Smooth muscle cell (in vitro differentiated cells): ENCODE measurements around a stretch of chr18.

GRCh38 chr18:35628630-35629451 is 47.3 kb downstream of the GALNT1 start:
- RAMPAGE, long total RNA: no peak

DNA sequence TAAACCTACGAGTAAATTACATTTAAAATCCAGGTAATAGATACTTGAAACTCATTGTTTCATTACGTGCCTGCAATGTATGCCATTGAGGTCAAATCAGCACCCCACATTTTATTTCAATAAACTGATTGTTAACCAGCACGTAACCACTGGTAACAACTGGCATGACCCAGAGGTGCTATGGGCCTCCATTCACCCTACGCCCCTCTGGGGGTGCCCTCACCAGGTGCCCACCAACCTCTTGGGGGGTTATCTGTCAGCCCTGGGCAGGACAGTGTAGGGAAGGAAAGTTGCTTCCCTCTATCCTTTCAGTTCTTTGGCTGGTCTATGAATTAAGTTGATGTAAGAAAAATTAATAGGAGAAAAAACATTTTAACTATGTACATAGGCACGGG is 190.0 kb downstream of the GALNT1 start:
- RAMPAGE, long total RNA: no peak

DNA sequence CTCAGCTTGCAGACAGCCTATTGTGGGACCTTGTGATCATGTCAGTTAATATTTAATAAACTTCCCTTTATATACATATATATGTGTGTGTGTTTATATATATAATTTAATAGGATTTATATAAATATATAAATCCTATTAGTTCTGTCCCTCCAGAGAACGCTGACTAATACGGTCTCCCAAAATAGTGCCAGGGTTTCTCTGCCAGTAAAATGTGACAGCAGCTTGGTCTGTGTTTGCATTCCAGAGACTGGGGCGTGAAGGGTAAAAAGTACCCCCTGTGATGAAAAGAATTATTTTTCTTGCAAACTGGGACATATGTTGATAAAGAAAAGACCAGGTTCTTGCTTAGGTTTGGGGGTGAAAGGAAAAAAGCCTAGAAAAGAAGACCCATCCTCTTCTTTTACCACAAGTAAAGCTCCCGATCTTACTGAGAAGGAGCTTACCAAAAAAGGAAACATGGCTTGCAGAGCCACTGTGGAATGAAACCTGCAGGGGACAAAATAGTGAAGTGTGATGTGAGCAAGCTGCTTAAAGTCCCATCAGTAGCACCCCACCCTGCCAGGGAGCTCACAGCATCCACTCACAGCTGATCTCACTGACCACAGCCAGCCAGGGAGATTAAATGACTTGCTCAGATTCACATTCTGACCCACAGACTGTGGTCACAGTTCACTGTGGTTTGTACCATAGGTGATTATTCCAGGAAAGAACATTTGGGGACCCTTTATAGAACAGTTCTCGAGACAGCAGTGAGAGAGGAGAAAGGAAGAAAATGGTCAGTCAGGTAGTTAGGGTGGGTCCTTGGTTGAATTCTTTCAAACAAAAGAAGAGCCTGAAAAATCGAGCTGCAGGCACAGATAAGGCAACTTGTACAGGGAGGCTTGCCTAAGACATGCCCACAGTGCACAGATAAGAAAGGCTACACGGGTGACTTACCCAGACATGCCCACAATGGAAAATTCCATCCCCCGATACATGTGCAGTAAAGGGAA is 110.8 kb upstream of the C18orf21 start:
- RAMPAGE, long total RNA: no peak

DNA sequence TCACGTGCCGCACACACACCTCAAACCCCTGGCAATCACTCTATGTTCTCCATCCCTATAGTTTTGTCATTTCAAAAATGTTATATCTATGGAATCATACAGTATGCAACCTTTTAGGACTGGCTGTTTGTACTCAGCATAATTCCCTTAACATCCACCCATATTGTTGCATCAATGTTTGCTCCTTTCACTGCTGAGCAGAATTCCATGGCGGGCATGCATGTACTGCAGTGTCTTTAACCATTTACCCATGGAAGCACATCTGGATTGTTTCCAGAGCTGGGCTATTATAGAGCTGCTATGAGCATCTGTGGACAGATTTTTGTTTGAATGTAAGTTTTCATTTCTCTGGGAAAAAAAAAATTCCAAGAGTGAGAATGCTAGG is 57.7 kb upstream of the C18orf21 start:
- RAMPAGE, long total RNA: no peak

- RAMPAGE, long total RNA: no peak
Measured at GRCh38 chr18:36144012-36144358, 14.3 kb downstream of the ELP2 start.

DNA sequence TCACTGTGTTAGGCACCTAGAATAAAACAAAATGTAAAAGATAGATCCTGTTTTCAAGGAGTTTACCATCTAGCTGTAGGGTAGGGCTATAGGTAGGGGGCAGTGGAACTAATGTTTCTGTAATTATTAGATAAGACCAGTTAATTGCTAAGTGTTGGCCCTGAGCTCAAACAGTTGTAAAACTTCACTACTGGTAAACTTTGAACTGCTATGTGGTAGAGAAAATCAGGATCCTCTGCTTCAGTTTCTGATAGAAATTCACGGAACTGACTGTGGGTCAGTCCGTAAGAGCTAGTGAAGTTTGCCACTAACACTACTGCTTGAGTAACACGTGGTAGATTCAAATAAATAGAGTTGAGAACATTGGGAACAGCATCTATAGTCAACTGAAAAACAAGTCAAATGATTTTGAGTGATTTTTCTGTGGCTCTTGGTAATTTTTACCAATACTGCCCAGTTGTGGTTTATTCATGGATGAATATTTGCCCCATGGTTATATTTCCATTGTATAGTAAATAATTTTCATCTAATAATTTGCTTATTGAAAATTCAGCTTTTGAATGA is 26.3 kb downstream of the ELP2 start:
- RAMPAGE, long total RNA: no peak

- RAMPAGE, long total RNA: no peak
Measured at GRCh38 chr18:36176060-36176557, 11.2 kb upstream of the MOCOS start.

DNA sequence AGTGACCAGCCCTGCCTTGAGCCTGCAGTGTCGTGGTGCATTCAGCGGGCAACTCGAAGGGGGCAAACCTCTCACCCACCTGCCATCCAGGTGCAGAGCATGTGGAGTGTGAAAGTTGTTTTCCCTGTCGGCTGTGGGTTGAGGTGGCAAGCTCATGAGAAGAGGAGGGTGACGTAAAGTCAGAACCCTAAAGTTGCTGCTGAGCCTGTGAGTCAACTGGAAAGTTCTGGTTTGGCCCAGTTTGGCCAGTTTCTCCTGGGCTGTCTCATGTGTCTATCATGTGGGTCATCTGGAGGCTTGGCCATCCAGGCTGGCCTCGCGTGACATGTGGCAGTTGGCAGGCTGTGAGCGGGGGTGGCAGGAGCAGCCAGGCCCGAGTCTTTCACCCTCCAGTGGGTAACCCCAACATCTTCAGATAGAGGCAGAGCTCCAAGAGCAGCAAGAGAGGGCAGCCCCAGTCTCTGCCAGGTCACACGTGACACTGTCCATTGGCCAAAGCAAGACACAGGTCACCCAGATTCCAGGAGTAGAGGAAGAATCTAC is 51.4 kb downstream of the FHOD3 start:
- RAMPAGE, long total RNA: no peak

DNA sequence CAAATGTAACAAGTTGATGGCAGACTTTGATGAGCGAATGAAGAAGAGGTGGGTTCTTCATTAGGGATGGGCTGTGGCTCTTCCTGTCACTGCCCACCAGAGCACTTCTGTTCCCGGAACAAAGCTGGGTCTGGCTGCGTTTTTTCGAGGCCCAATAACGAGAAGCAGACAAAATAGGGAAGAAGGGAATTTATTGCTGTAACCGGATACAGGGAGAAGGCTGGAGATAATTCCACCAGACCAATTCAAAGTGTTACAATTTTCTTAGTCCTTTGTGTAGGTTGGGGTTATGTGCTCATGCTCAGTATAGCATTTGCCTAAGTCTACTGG is 84.7 kb downstream of the FHOD3 start:
- RAMPAGE, long total RNA: no peak

DNA sequence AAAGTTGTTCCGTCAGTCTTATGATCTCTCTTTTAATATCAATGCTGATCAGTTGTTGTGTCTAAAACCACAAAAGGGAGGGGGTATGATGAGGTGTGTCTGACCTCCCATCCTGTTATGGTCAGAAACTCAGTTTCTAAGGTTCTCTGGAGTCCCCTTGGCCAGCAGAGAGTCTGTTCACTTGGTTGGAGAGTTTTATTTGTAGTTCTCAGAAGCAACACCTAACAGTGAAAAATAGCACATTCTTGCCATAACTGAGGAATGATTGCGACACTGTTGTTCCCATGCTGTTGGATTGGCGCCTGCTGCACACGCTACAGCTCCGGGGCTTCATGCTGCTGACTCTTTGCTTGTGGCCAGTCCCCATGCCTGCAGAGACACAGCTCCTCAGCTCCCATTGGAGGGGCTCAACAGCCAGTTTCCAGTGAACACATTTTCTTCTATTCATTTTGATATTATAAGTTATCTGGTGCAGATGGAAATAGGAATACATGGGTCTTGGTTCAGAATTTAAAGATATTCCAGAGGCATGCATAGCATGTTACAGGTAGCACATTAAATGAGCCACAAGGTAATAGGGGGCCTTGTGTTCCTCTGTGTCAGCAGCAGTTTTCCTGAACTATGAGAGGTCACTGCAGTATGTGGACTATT is 42.1 kb downstream of the TPGS2 start:
- RAMPAGE, long total RNA: no peak

DNA sequence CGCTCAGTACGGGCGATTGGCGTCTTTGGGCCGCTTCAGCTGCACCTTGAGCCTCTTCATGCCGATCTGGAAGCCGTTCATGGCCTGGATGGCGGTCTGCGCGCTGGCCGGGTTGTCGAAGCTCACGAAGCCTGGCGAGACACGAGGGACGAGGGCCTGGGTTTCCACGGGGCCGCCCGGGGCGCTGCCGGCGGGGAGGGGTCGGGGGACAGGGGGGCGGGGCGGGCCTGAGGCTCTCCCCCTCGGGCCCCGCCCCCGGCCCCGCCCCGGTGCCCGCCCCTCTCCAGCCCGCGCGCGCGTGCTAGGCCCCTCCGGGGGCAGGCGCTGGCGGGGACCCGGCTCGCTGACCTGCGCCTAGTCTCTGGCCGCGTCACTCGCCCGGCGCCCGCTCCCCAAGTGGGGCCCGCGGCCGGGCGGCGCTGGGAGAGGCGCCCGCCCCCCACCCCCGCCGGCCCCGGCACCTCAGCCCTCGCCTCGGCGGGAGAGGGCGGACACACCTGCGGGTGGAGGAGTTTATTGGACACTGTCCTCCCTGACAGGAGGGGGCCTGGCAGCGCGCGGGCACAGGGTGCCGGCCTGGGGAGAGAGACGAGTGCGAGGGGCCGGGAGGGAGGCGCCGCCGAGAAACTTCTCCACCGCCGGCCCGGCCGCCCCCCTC is 311.7 kb downstream of the CELF4 start:
- RAMPAGE, long total RNA: no peak

- RAMPAGE, long total RNA: no peak
Measured at GRCh38 chr18:40085182-40085640, 1869.8 kb upstream of the PIK3C3 start.

- RAMPAGE, long total RNA: no peak
Measured at GRCh38 chr18:42706532-42707185, 408.8 kb downstream of the RIT2 start.

DNA sequence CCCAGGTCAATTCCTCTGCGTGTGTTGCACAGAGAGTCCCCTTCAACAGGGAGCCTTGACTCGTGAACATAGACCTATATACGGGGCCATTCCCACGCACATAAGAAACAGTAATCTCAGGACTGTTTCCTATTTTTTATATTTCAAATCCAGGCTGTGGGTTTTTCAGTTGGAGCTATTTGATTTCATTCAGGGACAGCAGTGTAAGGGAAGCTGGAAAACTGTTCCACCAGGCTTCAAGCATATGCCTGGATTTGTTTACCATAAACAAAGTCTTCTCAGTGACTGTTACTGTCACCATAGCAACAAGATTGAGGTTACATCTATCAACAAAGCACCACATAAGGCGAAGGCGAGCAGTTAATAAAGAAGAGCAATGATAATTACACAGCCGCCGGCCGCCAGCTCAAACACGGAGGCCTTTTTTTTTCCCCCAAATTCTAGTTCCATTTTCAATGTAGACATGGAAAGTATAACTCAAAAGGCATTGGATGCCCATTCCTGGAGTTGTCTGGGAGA is 553.6 kb upstream of the SYT4 start:
- RAMPAGE, long total RNA: no peak

- RAMPAGE, long total RNA: no peak
Measured at GRCh38 chr18:44682710-44683517, 2.2 kb downstream of the SETBP1 start.

DNA sequence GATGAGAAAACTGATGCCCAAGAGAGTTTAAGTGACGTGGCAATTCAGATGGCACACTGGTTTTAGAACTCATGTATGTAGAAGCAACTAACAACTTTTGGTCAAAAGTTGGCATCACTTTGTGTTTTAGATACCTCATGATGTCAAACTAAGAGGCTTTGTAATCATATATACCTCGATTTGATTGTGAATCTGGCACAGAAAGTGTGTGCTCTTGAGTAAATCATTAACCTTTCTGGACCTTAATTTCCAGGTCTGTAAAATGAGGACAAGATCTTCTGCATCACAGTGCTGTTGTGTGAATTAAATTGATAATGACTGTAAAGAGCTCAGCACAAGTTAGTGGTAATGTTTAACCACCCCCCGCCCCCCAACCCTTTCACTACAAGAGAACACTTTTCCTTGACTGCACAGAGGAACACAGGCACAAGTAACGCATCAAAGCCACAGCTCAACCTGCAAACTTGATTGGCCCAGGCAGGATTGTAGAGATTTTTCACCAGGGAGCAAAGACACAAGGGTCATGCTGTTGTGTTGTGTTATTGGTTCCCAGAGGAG is 10.4 kb downstream of the SETBP1 start:
- RAMPAGE, long total RNA: no peak

- RAMPAGE, long total RNA: no peak
Measured at GRCh38 chr18:44725599-44726085, 45.0 kb downstream of the SETBP1 start.

DNA sequence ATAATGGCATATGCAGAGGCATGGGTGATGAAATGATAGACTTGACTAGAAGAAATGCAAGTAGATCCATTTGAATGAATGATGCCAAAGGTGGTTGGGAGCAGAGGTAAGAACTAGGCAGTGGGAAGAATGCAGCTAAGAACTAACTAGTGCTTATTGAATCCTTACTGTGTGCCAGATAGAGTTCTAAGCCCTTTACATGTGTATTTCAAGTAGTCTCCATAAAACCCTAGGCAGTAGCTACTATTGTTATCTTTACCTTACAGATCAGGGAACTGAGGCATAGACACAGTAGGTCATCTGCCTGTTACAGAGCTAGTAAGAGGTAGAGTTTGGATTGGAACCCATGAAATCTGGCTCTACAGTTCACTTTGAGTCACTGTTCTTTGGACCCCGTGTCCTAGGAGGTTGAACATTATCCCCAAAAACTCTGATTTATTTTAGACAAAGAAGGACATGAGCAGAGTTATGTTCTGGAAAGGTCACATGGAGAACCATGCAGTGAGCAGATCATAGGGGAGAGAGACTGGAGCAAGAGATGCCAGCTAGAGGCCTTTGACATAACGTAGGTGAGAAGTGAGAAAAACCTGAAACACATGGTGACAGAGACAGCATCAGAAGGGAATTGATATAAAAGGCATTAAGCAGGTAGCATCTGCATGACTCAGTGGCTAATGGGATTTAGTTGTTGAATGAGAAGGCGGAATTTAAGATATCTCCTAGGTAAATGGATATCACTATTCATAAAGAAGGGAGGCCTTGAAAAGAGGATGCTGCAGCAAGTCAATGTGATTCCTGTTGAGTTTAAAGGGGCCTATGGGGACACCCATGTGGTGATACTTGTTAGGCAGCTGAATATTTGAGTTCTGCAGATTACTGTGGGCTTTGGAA is 48.3 kb downstream of the SETBP1 start:
- RAMPAGE, long total RNA: no peak

- RAMPAGE, long total RNA: no peak
Measured at GRCh38 chr18:44743891-44745240, 63.7 kb downstream of the SETBP1 start.

GRCh38 chr18:44917821-44918503 is 237.3 kb downstream of the SETBP1 start:
- RAMPAGE, long total RNA: no peak